ENCODE measurements around the gene NUTM2G.

GRCh38 chr9:95018209-95019347 is 292.1 kb downstream of the AOPEP start:
- PRO-cap, 2 experiments, result no peak in any of the 2 experiments

DNA sequence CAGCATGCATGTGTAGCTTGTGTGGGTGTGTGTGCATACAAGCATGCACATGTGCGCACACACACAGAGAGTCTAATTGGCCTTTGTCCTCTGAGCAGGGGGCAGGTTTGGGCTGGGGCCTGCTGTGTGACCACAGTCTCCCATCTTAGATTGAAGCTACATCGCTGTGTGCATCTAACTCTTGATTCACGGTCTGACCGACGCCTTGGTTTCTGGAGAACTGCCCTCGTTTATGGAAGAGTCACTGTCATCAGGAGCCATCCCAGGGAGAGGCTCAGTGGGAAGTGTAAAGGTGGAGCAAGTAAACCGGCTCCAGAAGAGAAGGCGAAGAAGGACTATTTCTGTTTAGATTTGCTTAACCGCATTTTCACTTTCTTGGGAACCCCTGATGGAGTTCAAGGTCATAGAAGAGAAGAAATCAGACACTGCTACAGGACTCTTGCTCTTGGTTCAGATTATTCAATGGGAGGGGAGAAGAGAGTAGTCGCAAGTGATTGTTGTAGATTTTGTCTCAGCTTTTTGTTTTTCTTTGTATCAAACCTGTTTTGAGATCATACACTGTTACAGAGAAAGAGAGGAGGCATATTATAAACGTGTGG is 295.2 kb downstream of the AOPEP start:
- PRO-cap, 2 experiments, result no peak in any of the 2 experiments

- PRO-cap, 2 experiments, result no peak in any of the 2 experiments
These were observed 236.6 kb downstream of the FANCC start for GRCh38 chr9:95080481-95081663.

GRCh38 chr9:95082693-95083705 is 234.5 kb downstream of the FANCC start:
- PRO-cap, 2 experiments, result no peak in any of the 2 experiments

- PRO-cap, 2 experiments, result peak in 1 of 2 experiments; most common plus-strand start chr9:95092796 (in 1)
These were observed 224.9 kb downstream of the FANCC start for GRCh38 chr9:95092356-95093341.

DNA sequence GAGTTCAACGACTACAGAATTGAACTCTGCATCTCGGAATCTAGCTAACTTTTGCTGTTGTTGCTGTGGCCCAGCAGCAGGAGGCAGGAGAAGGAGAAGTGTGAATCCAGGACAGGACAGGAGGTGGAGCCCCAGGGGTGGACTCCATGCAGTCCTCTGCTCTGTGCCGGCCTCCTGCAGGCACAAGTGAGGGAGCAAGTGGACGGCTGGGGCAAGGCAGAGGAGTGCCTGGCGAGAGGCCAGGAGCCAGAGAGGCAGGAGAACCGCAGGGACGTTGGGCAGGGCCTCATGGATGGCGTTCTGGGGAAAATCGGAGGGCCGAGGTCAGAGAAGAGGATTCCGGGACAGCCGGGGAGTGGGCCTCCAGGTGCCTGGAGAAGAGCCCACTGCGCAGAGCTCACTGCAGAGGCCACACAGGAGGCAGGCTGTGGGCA is 214.1 kb downstream of the FANCC start:
- PRO-cap, 2 experiments, result no peak in any of the 2 experiments

DNA sequence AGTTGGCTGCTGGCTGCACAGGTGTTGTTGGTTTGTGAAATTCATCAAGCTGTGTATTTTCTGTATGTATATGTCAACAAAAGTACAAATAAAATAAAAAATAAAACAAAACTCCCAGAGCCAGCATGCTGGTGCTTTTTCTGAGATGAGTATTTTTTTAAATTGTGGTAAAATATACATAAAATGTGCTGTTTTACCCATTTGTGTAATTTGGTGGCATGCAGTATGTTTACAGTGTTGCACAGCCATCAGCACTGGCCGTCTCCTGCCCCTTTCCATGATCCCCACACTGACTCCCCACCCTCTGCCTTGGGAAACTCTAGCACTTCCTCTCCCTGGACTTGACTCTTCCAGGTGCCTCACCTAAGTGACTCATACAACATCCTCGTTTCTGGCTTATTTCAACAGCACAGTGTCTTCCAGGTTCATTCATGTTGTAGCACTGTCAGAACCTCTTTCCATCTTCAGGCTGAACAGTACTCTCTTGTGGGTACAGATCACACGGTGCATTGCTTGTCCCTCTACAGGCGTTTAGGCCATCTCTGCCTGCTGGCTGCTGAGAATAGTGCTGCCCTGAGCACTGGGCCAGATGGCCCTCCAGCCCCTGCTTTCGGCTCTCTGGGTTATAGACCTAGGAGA is 212.0 kb downstream of the FANCC start:
- PRO-cap, 2 experiments, result no peak in any of the 2 experiments

DNA sequence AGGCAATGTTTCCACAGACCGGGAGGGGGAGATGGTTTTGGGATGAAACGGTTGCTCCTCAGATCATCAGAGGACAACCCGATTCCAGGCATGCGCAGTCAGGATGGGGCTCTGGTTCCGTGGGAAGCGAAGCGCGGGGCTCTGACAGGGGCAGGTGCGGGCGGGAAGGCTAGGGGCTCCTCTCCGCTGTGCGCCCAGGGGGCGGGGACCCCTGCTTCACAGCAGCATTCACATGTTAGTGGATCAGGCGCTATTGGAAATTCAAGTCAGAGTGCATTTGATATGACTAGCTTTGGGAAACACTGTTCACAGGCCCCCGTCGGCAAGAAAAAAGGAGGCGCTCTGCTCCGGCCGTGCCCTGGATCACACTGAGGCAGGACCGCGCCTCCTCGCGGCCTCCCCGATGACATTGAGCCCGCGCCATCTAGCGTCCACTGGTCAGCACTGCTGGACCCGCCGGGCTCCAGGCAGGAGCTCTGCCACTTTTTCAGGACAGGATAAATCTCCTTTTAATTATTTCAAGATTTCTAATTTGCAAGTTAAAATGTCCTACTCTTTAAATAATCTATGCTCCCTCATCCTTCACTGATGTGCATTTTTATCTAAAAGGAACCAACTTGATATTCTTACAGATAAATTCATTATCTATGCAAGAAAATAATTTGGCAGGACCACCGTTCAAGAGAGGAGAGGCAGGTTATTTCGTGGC is 190.0 kb downstream of the FANCC start:
- PRO-cap, 2 experiments, result no peak in any of the 2 experiments

DNA sequence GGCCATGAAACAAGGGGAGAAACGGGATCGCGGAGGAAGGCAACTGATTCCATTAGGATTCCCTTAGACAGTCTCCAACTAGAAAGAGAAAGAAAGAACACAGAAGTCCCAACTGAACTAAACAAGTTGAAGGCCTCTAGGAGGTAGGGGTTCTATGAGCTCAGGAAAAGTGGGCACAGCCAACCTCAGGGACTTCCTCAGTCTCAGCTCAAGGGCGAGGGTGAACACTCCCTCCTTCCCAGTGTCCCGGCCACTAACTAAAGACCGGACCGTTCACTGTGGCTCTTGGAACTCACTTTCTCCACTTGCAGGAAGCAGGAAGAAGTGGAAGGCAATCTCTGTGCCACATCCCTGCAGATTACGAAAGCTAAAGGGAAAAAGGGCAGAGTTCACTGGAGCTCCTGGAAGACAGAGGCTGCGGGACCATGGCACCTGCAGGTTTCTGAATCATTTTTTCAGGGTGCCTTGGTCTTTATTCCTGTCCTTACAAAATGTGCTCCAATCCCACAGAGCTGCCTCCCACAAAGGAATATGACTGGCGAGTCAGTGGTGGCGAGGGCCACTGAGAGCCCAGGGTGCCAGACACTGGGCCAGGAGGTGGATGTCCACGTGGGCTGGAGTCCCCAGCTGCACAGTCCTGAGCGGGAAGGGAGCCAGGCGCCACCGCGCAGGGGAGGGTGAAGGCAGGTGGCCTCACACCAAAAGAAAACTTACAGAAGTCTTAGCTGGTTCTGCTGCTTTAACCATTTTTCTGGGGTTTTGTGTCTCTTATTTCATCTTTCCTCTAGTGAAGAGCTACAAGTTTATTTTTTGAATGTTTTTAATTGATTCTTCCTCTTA is 183.1 kb downstream of the FANCC start:
- PRO-cap, 2 experiments, result peak in 1 of 2 experiments; most common plus-strand start position 632 of the sequence (in 1); most common minus-strand start position 448 of the sequence (in 1)

GRCh38 chr9:95478302-95478721 is 30.8 kb downstream of the PTCH1 start:
- PRO-cap, 2 experiments, result no peak in any of the 2 experiments

DNA sequence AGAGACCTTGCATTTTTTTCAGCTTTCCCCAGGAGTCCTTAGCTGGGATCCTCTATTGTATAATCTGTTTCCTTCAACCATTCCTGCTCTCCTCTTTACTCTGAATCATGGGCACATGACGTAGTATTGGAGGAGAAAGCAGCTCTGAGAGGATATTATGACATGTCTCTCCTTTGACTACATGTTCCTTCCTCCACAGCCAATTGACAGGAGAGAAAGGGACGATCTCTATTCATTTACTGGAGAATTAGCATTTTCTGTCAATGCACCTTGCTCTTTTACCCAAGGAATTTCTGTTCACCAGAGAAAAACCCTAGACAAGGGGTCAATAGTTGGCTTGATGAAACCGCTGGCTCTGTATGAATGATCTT is 118.4 kb upstream of the ERCC6L2 start:
- PRO-cap, 2 experiments, result no peak in any of the 2 experiments

DNA sequence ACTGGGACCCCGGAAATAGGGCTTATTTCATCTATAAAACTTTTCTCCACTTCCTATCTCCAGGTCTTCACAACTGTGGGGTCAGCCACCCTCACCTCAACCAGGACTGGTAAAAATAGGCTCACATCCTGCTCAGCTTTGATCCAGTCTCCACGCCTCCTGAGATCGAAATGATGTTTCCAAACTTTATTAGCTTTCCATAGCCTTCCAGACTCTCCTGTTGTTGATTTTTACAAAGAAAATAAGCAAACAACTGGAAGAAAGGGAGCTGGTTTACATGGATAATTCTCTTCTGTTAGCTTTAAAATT is 172.8 kb downstream of the HSD17B3 start:
- PRO-cap, 2 experiments, result no peak in any of the 2 experiments

GRCh38 chr9:96140349-96141226 is 161.4 kb downstream of the HSD17B3 start:
- PRO-cap, 2 experiments, result no peak in any of the 2 experiments

- PRO-cap, 2 experiments, result no peak in any of the 2 experiments
These were observed 9.4 kb upstream of the SLC35D2 start for GRCh38 chr9:96392976-96393298.

DNA sequence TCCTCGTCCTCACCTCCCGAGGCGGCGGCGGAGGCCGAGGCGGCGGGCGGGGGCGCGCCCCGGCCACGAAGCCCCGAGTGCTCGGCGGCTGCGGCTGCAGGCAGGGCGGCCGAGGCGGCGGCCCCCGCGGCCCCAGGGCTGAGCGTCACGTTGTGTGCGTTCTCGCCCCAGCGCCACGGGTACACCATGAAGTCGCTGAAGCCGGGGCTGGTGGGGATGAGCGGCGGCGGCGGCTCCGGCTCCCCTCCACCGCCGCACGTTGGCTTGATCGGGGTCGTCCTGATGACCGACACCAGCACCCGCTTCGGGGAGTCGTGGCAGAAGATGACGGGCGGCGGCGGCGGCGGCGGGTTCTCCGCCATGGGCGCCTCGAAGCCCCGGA is 532 bp downstream of the ZNF367 start:
- PRO-cap, 2 experiments, result no peak in any of the 2 experiments

DNA sequence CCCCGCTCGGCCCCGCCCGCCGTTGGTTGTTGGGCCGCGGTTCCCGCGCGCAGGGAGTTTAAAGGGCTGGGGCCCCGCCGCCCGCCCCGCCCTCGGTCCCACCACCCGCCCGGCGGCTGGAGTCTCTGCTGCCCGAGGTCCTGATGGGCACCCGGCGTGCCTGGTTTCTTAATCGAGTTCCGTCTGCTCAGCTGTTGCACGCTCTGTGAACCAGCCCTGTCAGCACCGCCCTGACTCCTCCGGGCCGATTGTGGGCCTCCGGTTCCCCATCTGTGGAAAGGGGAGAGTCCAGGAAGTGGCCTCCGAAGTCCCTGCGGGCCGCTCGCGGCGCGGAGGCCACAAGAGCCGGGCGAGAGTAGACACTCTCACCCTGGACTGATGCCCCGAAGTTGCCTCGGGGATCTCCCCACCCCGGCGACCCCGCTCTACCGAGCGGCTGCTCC is 648 bp upstream of the ZNF367 start:
- PRO-cap, 2 experiments, result peak in 2 of 2 experiments; most common plus-strand start position 29 of the sequence (in 1)

DNA sequence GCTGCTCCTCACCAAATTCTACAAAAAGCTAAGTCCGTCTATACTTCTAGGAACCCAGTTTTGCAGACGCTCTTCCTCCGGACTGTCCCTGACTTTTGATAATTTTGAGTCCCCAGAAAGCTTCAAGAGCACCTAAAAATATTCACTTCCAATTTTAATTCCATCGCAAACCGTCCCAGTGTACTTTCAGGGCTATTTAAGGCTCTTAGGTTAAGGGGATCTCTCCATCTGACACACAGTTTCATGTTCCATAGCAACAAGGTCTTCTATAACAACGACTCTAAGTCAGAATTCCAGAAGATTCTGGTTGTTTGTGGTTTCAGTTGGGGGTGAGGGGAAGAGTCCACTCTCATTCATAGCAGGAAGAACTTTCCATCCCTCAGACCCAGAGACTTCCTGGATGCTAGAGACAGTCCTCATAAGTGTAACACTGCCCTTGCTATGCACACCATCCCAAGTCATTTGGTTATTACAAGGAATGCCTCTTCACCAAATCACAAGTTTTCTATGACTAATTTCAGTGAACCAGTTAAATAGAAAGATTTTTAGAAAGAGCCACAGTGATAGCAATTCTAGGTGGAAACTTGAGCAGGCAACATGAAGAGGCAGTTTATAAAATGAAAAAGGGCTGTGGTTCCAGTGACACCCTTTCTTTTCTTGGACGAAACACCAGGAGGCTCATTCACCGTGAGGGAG is 51.3 kb downstream of the HABP4 start:
- PRO-cap, 2 experiments, result no peak in any of the 2 experiments

DNA sequence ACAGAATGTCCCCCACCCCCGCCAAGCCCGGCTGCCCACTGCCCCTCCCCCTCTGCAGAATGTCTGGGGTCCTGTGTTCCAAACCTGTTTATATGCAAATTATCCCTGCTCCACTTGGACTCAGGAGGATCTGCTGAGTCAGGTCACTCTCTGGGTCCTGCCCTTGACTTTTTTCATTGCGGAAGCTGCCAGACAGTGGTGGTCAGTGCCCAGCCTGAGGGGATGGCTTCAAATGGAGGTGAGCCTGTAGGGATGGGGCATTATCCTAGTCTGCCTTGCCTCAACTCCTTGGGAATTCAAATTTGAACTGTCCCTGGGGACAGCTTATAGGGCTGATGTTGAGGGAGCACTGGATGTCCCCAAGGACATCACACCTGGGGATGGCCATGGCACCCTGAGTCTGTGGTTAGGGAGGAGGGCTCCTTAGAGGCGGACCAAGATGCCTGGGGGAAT is at the start of gene NUTM2G:
NUTM2G (plus strand) TSS at position 41 of the 453 bp plus-strand sequence.
- PRO-cap, 2 experiments, result no peak in any of the 2 experiments

GRCh38 chr9:96934090-96934594 is 5.5 kb downstream of the NUTM2G start:
- PRO-cap, 2 experiments, result no peak in any of the 2 experiments

GRCh38 chr9:97013004-97014066 is 25.6 kb downstream of the CTSV start:
- PRO-cap, 2 experiments, result peak in 2 of 2 experiments; most common plus-strand start chr9:97013831 (in 2); most common minus-strand start chr9:97013593 (in 2)